Spinal cord (tissue), 3 donors: ENCODE measurements around the gene ADAM17.

GRCh38 chr2:7877706-7878655, 803.9 kb upstream of the ID2 start:
- PRO-cap: no peak
- RAMPAGE, long total RNA: no peak

GRCh38 chr2:7950041-7950667, 731.7 kb upstream of the ID2 start:
- PRO-cap: no peak
- RAMPAGE, long total RNA: no peak

- PRO-cap: no peak
- RAMPAGE, long total RNA: no peak
Measured at GRCh38 chr2:8138991-8139884, 542.6 kb upstream of the ID2 start.

DNA sequence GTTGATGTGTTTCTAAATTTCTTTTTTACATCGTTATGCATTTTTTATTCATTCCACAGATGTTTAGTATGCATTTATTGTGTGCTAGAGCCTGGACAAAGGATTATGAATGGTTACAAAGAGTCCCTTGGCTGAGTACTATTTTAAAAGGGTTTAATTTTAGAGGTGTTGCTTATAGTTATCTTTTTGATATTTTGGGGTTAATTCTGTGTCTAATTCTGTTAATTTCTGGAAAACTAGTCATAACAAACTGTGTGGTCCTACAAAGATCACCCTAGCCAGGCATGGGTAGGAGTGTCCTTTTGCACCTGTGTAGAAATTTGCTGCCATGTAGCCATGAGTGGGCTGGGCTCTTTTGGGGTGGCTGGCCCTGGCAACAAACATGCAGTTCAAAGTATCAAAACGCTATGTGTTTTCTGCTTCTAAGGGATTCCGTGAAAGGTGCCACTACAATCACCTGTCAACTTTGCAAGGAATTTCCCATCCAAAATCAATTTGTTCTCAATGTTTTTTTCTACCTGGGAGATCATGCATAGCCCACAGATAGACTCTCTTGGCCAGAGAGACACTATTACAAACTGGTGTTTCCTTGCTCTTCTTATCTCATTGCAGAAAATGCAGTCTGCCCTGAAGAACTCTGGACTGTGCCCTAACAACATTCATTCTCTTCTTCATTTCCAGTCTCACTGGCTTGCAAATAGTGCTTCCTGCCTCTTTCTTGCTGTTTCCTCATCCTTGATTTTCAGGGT, 537.7 kb upstream of the ID2 start:
- PRO-cap: no peak
- RAMPAGE, long total RNA: no peak

GRCh38 chr2:8241176-8241598, 440.7 kb upstream of the ID2 start:
- PRO-cap: no peak
- RAMPAGE, long total RNA: no peak

DNA sequence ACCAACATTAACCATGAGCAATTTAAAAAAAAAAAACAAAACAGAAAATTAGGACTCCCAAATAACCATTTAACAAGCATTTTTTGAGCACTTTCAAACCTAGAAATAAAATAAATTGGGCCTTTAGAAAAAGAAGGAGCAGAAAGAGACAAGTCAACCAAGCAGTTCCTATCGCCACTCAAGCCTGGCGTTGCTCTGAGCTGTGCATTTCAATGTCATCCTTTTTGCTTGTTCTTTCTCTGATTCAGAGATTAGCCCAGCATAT, 344.7 kb upstream of the ID2 start:
- PRO-cap: no peak
- RAMPAGE, long total RNA: no peak

DNA sequence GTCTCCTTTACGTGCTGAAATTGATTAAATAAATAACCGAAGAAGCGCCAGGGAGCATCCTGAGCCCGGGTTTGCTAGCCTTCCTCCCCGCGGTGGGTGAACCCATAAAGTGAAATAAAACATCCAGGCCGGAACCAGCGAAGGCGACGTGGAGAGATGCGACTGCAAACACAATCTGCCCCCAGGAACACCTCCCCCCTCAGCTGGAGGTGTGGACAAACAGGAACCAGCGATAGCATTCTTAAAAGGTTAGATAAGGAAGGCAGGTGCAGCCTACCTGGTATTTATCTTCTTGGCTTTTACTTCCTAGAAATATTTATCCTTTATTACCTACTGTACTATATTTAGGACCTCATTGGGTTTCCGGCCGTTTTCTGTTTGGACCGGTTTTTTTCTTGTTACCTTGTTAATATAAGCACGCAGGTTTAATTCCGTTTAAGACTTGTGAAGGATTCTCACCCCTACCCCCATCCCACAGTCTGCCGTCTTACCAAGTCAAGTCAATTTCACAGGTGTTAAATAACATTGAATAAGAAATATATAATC, 224.1 kb upstream of the ID2 start:
- PRO-cap: no peak
- RAMPAGE, long total RNA: no peak

DNA sequence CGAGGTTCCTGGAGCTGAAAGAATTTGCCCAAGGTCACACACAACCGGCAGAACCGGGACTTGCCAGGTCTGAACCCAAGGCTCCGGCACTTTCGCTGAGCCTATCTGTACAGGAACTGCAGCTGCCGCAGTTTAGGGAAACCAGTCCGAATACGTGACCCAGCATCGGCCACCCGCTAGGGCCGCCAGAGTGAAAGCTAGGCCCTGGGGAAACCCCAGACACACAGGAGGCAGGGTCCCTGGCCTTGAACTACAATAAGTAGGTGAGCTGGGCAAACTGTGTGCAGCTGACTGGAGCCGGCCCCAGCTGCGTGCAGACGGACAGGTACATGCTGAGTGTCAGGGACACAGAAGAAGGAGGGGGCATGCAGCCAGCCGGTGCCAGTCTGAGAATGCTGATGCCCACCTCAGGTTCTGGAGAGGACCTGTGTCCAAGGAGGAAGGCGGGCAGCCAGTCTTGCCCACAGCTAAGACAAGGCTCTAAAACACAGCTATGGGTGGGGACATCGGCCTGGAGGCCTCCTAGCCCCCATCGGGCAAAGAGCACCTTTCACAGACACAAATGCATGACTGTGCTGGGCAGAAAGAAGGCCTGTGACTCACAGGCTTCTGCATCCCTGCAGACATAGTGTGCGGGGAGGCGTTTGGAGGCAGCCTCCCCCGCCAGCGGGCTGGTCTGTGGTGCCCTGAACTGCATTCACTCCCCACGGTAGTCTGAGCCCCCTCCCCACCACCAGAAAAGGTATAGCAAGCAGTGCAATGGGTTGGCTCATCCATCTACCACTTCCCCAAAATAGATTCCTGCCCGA, 107.4 kb upstream of the ID2 start:
- PRO-cap: no peak
- RAMPAGE, long total RNA: no peak

GRCh38 chr2:8661762-8661982, 20.2 kb upstream of the ID2 start:
- PRO-cap: no peak
- RAMPAGE, long total RNA: no peak

DNA sequence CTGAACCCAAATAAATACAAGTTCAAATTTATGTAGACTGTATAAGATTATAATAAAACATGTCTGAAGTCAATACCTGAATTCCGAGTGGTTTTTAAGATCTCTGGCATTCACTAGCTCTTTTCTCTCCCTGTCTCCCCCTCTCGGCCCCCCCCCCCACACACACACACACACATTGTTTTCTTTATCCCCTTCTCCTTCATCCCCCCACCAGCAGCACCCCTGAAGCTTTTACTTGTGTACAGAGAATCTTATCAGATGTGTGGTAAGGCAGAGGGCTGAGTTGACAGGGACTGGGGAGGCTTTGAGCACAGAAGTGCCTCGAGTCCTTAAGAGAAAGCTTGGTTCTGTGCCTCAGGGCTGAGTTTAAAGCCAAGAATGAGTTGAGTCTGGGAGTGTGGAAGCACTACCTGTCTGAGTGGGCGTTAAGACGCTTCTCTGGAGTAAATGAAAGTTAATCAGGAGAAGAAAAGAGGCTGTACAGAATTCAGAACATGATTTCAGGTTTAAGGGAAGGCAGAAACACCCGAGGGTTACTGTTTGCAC, 2.6 kb downstream of the ID2 start:
- PRO-cap: no peak
- RAMPAGE, long total RNA: no peak

GRCh38 chr2:8818600-8818975, 18.8 kb downstream of the KIDINS220 start:
- PRO-cap: no peak
- RAMPAGE, long total RNA: no peak

DNA sequence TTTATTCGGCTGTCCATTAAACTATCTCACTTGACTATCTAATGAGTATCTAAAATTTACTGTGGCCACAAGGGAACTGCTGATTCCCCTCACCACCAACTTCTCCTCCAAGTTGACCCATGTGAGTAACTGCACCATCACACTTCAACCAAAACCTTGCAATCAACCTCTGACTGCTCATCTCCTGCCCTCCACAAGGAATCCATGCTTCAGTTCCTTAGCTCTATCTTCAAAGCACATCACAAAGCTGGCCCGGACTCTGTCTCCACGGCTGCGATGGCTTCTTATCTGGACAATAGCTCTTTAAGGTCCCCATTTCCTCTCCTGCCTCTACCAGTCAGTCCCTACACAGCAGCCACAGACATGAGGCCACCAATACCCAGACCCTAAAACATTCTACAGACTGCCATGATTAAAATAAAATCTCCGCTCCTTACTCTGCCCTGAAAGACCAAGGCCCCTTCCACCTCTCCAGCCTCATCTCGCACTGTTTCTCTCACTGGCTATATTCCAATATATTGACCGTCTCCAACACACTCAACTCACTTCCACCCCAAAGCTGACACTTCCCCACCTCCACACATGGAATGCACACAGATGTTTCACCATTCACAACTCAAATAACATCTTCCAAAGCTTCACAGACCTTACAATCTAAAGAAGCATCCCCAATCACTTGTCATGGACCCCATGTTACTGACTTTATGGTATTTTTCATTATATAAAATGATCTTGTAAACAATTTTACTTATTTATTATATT, 25.6 kb downstream of the MBOAT2 start:
- PRO-cap: no peak
- RAMPAGE, long total RNA: no peak

DNA sequence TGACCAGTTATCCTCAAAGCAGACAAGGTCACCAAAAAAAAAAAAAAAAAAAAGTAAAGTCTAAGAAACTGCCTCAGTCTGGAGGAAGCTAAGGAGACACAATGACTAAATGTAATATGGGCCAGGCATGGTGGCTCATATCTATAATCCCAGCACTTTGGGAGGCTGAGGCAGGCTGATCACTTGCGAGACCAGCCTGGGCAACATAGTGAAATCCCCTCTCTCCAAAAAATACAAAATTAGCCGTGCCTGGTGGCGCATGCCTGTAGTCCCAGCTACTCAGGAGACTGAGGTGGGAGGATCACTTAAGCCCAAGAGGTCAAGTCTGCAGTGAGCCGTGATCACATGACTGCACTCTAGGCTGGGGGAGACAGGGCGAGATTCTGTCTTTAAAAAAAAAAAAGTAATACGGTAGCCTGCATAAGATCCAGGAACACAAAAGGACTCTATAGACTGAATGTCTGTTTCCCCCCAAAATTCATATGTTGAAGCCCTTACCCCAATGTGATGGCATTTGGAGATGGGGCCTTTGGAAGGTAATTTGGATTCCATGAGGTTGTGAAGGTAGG, 17.2 kb downstream of the MBOAT2 start:
- PRO-cap: no peak
- RAMPAGE, long total RNA: no peak

DNA sequence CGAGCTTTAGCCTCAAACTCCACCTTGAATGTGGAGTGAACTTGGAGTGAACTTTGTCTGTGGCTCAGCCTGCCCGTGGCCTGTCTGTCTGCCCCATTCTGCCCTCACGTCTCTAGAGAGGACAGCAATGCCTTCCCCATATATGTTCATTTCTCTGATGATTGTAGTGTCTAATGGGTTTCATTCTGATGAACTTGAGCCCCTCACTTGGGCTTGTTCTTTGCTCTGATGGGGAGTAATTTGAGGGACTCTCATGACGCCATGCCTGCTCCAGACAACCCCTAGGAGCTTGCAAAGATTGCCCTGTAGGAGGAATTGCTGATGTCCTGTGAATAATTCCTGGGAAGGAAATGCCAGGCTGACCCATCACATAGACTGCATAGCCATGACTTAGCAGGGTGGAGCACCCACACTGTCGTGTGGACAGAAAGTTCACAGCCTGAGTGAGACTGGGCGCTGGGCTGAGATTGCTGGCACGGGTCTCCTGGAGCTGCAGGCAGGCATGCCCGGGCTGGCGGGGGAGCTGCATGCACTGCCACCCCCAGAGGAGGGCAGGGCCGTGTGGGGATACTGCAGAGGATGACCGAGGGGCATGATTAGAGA, 42.7 kb downstream of the ASAP2 start:
- PRO-cap: no peak
- RAMPAGE, long total RNA: no peak

DNA sequence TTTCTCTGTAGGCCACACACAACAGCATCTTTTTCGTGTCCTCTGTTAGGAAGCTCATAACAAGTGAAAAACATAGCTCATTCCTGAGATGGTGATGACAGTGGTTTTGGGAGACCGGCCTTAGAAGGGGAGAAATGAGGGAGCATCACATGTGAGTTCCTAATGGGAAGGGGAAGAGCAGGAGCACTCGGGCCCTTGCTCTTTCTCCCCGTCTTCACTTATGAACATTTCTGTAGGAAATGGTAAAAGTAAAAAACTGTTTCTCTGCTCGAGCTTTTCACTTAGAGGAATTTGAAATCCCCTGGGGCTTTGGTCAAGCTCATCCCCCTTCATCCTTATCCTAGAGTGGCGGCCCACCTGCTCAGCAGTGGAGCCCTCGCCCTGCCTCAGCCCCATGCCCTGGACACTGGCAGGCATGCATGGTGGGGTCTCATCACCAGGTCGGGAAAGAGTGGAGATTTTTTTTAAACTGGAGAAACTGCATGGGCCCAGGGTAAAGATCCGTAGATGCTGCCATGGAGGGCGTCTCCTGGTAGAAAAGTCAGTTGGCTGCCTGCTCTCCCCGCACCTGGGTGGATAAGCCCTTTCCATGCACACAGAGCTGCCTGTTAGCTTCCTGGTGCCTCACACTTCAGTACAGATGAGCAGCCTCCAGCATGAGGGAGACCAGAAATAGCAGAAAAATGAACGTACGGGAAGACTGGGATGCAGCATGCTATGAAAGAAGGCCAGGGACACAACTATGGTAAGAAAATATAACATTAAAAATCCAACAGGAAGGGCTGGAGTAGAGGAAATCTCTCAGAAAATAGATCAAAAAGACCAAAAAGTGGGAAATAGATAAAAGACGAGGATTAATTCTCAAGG, 91.8 kb downstream of the ASAP2 start:
- PRO-cap: no peak
- RAMPAGE, long total RNA: no peak

- PRO-cap: no peak
- RAMPAGE, long total RNA: no peak
Measured at GRCh38 chr2:9315288-9315981, 107.9 kb downstream of the ITGB1BP1 start.

DNA sequence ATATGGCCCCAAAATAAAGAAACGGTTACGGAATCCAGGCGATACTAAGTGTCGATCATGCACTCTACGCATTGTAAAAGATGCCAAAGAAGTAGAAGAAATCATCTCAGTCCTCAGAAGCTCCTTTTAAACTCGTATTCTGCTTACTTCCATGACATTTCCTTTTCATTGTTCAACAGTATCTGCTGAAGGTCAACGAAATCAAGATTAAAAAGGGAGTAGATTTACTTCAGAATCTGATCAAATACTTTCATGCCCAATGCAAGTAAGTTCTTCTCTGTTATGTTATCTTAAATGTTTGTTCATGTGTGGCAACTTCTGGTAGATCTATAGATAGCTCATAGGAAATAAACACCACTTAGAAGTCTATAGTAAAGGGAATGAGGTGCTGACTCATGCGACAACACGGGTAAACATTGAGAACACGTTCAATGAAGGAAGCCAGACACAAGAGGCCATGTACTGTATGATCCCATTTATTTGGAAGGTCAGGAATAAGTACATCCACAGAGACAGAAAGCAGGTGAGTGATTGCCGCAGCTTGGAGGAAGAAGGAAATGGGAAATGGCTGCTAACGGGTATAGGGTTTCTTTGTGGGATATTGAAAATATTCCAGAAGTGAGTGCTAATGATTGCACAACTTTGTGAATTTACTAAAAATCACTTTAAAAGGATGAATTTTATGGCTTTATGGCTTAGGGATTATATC, 95.5 kb downstream of the ITGB1BP1 start:
- PRO-cap: no peak
- RAMPAGE, long total RNA: no peak

DNA sequence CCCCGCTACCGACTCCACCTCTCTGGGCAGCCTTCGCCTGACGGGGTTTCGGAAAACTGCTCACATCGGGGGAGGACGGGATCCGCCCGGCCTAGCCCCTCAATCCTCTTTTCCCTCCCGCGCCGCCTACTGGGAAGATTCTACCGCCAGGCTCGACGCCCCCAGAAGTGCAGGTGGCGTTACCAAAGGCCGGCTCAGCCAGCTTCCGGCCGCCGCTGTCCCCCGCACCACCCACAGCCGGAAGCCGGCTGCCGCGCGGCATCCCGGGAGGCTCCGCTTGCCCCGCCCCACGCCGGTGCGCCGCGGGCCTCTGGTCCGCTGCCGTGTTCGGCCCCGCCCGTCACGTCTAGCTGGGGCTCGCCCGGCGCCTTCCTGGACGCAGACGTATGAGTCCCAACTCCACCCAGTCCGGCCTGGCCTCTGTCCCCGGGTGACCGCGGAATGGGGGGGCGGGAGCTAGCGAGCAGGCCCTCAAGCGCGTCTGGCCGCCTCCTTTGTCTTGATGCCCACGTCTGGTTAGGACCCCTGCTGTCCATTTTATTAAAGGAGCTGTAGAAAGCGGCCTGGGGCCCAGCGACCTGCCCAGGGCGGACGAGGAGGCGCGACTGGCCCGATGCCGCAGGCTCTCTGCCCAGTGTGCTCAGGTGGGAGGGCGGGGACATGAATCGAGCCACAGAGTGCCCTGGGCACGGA, at the start of gene ADAM17:
Gene ADAM17 (minus strand): TSS at position 217 of the 693 bp plus-strand sequence.
- PRO-cap: unidirectional peak, minus-strand start at position 112 of the sequence; bidirectional peak, plus-strand start at position 441 of the sequence, minus-strand start at position 235 of the sequence
- RAMPAGE, long total RNA: no peak

DNA sequence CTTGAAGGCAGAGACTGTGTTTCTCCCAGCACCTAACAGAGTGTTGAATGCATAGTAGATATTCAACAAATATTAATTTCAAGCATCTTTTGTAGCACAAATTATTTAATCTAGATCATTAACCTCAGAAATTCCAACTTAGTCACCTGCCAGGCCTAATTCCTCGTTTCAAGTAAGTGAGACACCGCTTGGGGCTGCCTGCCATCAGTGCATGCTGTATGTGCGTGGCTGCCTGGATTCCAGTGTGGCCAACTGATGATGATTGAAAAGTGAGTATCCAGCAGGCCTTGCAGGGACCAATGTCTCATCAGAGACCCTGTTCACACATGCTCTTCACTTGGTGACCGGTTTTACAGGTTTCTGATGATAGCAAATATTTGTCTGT, 13.6 kb upstream of the YWHAQ start:
- PRO-cap: no peak
- RAMPAGE, long total RNA: no peak

DNA sequence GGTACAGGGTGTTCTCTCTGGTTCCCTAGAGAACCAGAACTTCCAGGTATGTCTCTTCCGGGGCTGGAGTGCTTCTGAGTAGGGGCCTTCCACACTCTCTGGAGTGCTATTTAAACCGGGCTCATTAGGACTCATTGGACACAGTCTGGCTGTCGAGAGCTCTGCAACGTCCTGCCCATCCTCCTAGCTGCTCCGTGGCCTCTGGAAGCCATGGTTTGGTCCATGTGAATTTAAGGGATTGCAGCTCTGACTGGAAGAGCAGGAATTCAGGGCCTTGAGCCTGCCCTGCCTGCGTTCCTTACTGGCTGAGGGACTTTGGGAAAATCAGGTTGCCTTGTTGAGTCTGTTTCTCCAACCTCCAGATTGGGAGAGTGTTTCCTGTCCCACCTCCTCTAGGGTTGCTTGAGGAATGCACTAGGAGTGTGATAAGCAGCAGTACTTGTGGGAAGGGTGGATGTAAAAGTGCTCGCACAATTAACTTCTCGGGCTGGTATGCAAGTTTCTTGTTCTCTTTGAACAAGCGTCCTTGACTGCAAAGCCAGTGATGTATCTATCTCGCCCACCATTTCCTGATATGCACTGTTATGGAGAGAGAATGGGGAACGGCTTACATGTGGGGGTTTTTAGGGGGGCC, 84.4 kb upstream of the YWHAQ start:
- PRO-cap: no peak
- RAMPAGE, long total RNA: no peak